Renal cortical epithelial cell (primary cell): Measurements from ENCODE around the gene CNTN6.

- RRBS = no CpG with 5 or more reads among the region's 2 CpGs
These were observed 77.3 kb downstream of the CHL1 start for GRCh38 chr3:273877-274282.

- RRBS = no CpG with 5 or more reads among the region's 8 CpGs
These were observed at the start of gene CNTN6 for GRCh38 chr3:1092355-1093331. CNTN6 (plus strand) TSS chr3:1093024.

DNA sequence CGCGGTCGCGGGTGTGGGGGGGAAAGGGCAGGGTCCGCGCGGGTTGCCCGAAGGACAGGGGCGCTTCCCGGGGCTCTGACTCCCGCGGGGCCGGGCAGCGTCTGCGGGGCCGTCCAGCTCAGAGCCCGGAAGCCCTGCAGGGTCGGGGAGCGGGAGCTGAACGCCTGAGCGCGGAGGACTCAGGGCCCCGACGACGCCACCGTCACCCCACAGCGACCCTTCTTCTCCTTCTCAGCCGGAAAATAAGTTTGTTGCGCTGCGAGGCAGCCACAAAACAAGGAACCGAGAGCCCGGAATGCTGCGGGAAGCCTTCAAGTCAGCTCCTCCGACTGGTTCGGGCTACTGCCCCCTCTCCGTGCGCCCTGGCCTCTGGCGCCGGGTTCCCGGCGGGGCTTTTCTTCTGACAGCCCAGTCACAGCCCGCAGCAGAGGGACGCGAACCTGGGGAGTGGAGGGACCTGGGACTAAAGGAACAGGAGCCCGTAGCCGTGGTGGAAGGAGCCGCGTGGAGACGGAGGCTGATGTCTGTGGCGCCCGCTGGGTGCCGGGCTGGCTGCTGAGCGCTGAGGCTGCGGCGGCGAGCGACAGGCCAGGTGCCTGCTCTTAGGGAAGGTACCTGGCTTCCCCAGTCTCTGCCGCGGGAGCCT is 496 bp downstream of the CNTN4 start:
- RRBS = under 1% methylated on average over 24 of the region's 59 CpGs

DNA sequence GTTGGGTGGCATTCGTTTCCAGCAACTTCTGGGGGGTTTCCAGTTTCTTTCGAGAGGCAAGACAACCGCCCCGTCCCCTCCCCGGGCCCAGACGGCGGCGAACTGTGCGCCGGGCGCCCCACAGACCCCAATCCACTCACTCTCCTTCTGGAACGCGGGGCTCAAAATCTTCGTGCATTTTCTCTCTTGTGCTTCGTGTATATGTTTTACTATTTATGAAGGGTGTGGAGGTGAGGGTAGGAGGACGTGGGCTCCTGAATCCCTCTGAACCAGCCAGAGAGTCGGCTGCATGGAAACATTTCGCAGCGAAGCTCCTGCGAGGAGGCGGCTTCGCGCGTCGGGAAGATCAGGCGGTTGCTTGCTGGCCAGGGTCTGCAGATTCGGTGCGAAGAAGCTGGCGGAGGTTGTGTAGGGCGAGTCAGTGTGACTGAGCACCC is 1.0 kb downstream of the CNTN4 start:
- RRBS = no CpG with 5 or more reads among the region's 30 CpGs

DNA sequence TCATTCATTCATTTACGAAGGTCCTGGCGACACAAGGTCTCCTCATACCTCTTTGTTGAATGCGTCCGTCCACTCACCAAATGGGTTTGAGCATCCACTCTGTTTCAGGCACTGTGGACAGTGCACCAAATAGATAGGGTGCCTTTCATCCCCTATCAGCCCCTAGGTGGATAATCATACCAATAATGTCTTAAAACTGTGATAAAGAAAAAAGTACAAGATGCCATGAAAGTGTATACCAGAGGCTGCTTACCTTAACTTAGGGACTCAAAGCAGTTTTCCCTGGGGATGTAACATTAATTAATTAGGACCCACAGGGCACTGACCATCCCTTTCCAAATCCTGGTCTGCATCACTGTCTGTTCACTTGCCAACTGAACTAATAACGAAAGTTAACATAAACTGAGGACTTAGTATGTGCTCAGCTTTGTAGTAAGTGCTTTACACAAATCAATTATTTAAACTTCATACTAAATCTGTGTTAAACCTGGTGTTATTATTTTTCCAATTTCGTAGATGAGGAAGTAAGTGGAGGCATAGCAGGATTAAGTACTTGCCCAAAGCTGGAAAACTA is 37.1 kb upstream of the LRRN1 start:
- RRBS = no CpG with 5 or more reads among the region's 6 CpGs

- RRBS = no CpG with 5 or more reads among the region's 5 CpGs
These were observed 3.8 kb downstream of the SETMAR start for GRCh38 chr3:4306882-4307505.

DNA sequence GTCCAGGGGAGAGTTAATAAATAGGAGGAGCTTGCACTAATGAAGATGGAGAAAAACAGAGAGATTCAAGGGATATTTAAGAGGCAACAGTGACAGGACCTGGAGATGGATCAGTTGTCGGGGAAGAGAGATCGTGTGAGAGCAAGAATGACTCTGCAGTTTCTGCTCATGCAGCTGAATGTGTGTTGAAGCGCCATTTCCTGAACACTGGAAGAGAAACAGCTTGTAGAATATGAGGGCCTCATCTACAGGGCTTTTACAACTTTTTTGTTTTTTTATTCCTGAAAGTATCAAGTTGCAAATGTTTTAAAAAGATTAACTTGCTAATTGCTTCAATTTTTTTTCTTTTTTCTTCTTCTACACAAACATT is 37.4 kb downstream of the SETMAR start:
- RRBS = no CpG with 5 or more reads among the region's 3 CpGs

DNA sequence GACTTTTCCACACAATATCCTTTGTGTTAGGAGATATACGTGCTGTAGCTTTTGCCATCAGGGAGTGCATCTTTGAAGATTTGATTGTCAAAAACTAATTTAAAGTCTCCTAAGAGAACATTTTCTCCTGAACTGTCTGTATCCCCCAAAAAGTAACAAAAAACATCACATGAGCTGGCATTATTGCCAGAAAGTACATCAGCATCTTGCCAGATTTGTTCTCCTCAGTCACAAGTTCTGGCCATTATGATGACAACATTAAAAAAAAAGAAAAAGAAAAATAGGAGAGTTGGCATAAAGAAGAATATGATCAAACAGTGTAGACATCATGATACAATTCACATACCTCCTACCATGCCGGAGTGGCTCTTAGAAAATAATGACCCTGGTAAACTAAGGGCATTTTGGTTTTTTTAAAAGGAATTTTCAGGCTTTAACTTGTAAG is 37.8 kb downstream of the SETMAR start:
- RRBS = no CpG with 5 or more reads among the region's 2 CpGs

- RRBS = no CpG with 5 or more reads among the region's 3 CpGs
These were observed 55.6 kb downstream of the ITPR1 start for GRCh38 chr3:4548641-4549327.

- RRBS = no CpG with 5 or more reads among the region's 8 CpGs
These were observed 202.8 kb upstream of the BHLHE40 start for GRCh38 chr3:4776295-4776953.

DNA sequence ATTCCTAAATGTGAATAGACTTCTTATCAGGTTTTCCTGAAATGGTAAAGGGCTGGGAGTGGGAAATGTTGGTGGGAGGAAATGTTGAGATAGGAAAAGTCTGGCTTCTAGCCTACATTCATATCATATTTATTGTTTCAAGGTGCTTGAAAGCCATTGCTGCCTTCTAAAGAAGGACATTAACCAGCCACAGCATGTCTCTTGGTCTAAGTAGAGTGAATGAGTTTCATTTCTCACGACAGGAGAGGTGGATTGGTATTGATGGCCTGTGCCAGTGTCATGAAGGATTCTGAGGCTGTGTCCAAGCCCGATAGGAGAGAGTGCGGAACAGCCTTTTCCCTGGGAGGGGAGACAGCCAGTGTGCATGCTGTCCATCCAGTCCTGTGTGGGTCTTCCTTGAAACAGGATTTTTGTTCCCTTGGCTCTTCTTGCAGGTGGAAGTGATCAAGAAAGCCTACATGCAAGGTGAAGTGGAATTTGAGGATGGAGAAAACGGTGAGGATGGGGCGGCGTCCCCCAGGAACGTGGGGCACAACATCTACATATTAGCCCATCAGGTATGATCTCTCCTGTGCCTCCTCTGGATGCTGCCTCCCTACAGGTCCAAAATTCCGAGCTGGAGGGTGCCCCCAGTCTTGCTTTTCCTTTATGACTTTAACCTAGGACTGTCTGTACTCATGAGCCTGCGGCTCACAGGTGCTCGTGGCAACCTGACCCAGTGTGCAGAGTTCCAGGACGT is 196.9 kb upstream of the BHLHE40 start:
- RRBS = no CpG with 5 or more reads among the region's 11 CpGs

- RRBS = no CpG with 5 or more reads among the region's 9 CpGs
These were observed 128.8 kb upstream of the BHLHE40 start for GRCh38 chr3:4849969-4851380.

DNA sequence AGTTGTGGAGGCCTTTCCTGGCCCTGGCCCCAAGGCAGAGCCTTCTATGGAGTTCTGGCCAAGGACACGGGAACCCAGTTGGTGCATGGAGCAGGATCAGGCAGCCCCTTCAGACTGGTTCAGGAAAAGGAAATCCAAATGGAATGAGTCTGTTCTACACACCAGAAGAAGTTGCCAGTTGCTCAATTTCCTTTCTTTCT is 29.0 kb upstream of the BHLHE40 start:
- RRBS = no CpG with 5 or more reads among the region's 1 CpG

GRCh38 chr3:4985026-4985902 is 6.0 kb downstream of the BHLHE40 start:
- RRBS = no CpG with 5 or more reads among the region's 6 CpGs

- RRBS = no CpG with 5 or more reads among the region's 16 CpGs
These were observed 38.6 kb downstream of the BHLHE40 start for GRCh38 chr3:5017574-5018493.

GRCh38 chr3:5177804-5179080 is 9.3 kb upstream of the EDEM1 start:
- RRBS = no CpG with 5 or more reads among the region's 9 CpGs

DNA sequence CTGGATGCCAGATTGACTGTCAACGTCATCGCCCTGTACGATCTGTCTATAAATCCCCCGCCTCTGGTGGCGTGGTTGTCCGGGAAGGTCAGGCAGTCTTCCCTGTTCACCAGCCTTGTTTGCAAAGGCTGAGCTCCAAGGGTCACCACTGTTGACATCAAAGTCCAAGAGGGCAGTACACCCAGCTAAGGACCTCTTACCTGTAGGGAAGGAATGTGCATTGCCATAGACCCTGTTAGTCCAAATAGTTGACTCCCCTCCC is 1.4 kb downstream of the EDEM1 start:
- RRBS = no CpG with 5 or more reads among the region's 6 CpGs

DNA sequence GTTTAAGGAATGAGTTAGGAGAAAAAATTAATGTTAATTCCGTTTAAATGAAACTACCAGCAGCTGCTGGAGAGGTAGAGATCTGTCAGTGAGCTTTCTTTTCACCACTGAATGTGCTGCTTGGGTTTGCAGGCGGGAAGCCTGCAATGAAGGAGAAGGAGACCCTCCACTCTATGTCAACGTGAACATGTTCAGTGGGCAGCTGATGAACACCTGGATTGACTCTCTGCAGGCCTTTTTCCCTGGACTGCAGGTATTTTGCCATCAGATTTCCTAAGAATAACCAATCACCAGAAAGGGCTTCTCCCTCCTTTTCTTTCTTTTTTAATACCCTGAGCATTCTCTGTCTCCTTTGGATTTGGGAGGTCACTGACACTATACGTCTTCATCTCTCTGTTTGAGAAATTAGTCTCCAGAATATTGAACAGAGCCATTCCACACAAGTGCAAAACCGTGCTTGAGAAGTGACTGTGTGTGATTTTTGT is 19.6 kb downstream of the EDEM1 start:
- RRBS = no CpG with 5 or more reads among the region's 5 CpGs

- RRBS = no CpG with 5 or more reads among the region's 4 CpGs
These were observed 27.4 kb downstream of the EDEM1 start for GRCh38 chr3:5214898-5215380.

GRCh38 chr3:6490119-6491073 is 370.5 kb upstream of the GRM7 start:
- RRBS = no CpG with 5 or more reads among the region's 35 CpGs